Keratinocyte (primary cell): Measurements from ENCODE around the genes CTNNBIP1 and LZIC.

DNA sequence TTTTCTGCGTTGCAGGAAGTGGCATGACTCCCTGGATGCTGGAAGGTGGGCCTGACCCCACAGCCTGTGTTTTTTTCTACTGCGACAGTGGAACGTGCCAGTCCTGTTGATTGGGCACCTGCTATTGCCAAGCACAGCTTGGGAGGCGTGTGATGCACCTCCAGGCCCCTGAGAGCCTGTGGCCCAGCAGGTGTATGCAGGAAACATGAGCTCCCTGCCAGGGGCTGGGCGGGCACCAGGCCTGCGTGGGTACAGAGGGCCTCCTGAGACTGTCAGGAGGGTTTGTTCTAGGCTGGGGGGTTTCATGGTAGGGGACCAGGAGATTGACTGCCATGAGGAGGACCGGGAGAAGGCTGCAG, 16.0 kb downstream of the SPSB1 start:
CAGE:
- cytosol, long polyA minus RNA: no peak
- cytosol, long polyA plus RNA: no peak
- long polyA plus RNA: no peak
- nucleus, long polyA minus RNA: no peak
- nucleus, long polyA plus RNA: no peak

CAGE:
- cytosol, long polyA minus RNA: no peak
- cytosol, long polyA plus RNA: no peak
- long polyA plus RNA: no peak
- nucleus, long polyA minus RNA: no peak
- nucleus, long polyA plus RNA: no peak
These were observed 32.9 kb downstream of the SPSB1 start for GRCh38 chr1:9325433-9326079.

DNA sequence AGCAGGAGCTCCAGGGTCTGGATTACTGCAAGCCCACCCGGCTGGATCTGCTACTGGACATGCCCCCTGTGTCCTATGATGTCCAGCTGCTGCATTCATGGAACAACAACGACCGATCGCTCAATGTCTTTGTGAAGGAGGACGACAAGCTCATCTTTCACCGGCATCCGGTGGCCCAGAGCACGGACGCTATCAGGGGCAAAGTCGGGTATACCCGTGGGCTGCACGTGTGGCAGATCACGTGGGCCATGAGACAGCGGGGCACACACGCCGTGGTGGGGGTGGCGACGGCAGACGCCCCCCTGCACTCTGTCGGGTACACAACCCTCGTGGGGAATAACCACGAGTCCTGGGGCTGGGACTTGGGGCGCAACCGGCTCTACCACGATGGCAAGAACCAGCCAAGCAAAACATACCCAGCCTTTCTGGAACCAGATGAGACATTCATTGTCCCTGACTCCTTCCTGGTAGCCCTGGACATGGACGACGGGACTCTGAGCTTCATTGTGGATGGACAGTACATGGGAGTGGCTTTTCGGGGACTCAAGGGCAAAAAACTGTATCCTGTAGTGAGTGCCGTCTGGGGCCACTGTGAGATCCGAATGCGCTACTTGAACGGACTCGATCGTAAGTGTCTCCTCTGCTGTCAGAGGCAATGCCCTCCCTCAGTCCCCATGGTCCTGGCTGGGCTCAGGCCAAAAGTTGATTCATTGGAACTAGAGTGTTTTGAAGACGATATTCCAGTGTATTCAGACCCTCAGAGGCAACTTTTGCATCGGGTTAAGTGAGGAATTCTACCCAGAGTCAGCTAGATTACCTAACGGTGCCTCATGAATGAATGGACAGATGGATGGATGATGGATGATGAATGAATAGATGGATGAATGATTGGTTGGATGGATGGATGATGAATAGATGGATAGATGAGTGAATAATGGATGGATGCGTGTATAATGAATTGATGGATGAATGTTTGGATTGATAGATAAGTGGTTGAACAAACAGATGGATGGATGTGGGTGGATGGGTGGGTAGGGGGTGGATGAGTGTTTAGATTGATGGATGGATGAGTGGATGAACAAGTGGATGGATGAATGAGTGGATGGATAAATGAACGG, 63.6 kb downstream of the SPSB1 start:
CAGE:
- cytosol, long polyA minus RNA: no peak
- cytosol, long polyA plus RNA: no peak
- long polyA plus RNA: no peak
- nucleus, long polyA minus RNA: start-site peak on the plus strand centred at position 757 of the sequence, 45 bp wide, 6 reads; start-site peak on the plus strand centred at position 865 of the sequence, 69 bp wide, 9 reads
- nucleus, long polyA plus RNA: no peak

GRCh38 chr1:9376392-9377611, 84.1 kb downstream of the SPSB1 start:
CAGE:
- cytosol, long polyA minus RNA: no peak
- cytosol, long polyA plus RNA: no peak
- long polyA plus RNA: no peak
- nucleus, long polyA minus RNA: no peak
- nucleus, long polyA plus RNA: no peak

DNA sequence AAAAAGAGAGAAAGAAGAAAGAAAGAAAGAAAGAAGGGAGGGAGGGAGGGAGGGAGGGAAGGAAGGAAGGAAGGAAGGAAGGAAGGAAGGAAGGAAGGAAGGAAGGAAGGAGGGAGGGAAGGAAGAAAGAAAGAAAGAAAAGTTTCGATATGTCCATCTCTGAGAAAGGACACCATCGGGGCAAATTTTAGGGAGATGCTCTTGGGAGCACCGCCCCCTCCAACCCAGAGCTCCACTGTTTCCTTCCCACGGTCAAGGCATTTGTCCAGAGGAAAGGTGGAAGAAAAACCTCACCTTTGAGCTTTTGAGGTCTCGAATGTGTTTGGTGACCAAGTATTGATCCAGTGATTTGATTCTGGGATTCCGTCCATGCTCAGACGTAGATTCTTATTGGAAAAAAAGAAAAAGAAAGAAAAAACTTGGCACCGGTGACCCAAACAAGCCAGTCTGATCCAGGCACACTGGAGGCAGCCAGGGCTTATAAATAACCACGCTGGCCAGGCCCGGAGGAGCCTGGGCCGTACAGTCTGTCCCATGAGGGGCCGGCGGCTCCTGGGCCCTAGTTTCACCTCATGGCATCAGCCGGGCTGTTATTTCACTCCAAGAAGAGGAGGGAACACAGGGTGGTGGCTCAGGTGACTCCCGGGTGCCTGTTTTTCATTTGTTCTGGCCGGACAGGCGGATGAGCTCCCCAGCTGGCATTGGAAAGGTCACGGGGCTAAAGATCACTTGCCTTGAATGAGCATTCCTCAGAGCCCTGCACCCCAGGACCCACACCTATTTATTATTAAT, 36.1 kb upstream of the SLC25A33 start:
CAGE:
- cytosol, long polyA minus RNA: no peak
- cytosol, long polyA plus RNA: no peak
- long polyA plus RNA: no peak
- nucleus, long polyA minus RNA: no peak
- nucleus, long polyA plus RNA: no peak

DNA sequence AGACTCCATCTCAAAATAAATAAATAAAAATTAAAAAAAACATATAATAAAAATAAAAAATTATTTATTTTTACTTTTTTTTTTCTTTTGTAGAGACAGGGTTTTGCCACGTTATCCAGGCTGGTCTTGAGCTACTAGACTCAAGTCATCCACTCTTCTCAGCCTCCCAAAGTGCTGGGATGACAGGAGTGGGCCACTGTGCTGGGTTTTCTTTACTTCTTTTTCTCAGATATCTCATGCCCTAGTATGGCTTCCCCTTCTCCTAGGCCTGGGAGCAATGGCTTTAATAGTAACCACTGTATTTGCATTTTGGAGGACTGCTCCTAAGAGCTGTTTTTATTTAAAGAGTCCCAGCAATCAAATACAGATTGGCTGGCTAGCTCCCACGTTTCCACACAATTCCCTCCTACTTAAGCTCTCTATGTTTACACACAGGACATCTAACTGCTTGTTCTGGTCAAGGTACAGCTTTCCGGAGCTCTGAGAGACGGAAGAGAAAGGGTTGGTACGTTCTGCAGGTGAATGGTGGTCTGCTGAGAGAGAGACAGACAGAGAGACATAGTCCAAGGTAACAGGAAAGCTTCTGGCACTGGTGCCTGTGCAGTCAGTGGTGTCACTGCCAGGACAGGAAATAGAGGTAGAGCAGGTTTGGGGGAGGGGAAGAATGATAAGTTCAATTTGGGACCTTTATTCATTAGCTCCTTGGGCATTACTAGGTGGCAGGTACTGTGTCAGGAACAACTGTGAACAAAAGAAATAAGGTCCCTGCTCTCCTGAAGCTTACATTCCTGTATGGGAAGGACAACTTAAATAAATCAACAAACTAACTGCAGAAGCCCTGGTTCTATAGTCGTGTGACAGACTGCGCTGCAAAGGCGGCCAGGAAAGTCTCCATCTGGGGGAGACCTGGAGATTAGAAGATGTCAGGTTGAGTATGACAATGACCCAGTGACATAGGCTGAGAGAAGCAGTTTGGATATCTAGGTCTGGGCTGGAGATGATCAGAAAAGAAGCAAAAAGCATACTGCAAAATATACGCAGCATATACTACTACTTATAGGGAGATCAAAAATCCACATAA, 1.3 kb upstream of the SLC25A33 start:
CAGE:
- cytosol, long polyA minus RNA: no peak
- cytosol, long polyA plus RNA: no peak
- long polyA plus RNA: no peak
- nucleus, long polyA minus RNA: no peak
- nucleus, long polyA plus RNA: no peak

DNA sequence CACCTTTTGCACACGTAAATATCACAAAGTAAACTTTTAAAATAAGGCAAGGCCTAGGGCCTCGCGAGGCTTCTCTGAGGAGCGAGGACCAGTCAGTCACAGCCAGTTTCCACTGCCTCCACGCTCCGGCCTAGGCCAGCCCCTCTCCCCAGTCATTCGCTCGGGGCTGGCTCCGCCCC, 241 bp upstream of the SLC25A33 start:
CAGE:
- cytosol, long polyA minus RNA: no peak
- cytosol, long polyA plus RNA: no peak
- long polyA plus RNA: no peak
- nucleus, long polyA minus RNA: no peak
- nucleus, long polyA plus RNA: no peak

GRCh38 chr1:9822643-9823795, 746 bp downstream of the CLSTN1 start:
CAGE:
- cytosol, long polyA minus RNA: no peak
- cytosol, long polyA plus RNA: no peak
- long polyA plus RNA: no peak
- nucleus, long polyA minus RNA: no peak
- nucleus, long polyA plus RNA: no peak

DNA sequence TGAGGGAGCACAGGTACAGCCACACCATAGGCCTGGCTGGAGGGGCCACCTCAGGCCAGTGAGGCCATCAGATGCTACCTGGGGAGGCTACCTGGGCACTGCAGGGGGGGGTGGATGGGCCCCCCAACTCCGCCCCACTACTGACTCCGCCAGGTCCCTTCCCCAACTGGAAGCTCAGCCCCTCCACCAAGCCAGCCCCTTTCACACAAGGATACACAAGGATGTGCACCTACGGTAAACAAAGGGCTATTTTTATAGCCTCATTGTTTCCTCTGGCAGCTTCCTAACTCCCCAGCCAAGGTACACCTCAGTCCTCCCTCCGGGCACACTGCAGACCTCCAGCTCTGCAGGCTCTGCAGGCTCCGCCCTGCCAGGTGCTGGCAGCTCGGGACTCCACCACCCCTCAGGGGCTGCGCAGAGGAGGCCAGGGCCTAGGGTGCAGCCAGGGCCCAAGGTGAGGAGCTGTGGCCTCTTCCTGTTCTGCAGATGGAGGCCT, 19.7 kb upstream of the CLSTN1 start:
CAGE:
- cytosol, long polyA minus RNA: no peak
- cytosol, long polyA plus RNA: no peak
- long polyA plus RNA: no peak
- nucleus, long polyA minus RNA: no peak
- nucleus, long polyA plus RNA: no peak

GRCh38 chr1:9843884-9844494, 20.2 kb upstream of the CLSTN1 start:
CAGE:
- cytosol, long polyA minus RNA: no peak
- cytosol, long polyA plus RNA: no peak
- long polyA plus RNA: no peak
- nucleus, long polyA minus RNA: no peak
- nucleus, long polyA plus RNA: no peak

DNA sequence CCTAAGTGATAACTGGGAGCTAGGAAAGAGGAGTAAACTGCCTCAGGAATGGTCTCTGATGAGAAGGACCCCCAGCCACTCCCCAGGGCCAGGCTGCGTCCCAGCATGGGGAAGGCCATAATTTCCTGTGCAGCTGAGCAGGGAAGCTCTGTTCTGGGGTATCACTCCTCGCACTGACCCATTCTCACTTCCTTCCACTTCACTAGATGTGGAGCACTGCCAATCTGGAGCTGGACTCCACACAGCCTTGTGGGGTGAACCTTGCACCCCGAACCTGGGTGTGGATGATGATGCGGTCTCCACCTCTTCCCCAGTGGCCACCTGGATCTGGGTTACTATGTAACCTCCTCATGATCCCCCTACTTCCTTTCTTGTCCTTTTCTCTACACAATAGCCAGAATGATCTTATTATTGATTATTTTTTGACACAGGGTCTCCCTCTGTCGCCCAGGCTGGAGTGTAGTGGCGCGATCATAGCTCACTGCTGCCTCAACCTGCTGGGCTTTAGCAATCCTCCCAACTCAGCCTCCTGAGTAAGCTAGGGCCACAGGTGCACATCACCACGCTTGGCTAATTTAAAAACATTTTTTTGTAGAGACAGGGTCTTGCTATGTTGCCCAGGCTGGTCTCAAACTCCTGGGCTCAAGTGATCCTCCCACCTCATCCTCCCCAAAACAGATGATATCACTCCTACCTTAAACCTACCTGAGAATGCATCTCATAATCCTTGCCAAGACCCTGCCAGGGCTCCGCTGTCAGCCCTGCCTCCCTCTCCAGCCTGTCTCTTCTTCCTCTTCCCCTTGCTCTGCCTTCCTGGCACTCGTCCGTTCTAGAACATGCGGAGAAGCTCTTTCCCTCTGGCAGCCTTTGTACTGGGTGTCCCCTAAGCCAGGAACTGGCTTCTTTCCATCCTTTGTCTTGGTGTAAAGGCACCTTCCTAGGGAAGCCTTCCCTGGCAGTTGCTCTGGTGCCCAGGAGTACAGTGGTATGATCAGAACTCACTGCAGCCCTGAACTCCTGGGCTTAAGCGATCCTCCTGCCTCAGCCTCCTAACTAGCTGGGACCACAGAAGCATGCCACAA, 36.4 kb downstream of the CTNNBIP1 start:
CAGE:
- cytosol, long polyA minus RNA: no peak
- cytosol, long polyA plus RNA: no peak
- long polyA plus RNA: no peak
- nucleus, long polyA minus RNA: no peak
- nucleus, long polyA plus RNA: no peak

DNA sequence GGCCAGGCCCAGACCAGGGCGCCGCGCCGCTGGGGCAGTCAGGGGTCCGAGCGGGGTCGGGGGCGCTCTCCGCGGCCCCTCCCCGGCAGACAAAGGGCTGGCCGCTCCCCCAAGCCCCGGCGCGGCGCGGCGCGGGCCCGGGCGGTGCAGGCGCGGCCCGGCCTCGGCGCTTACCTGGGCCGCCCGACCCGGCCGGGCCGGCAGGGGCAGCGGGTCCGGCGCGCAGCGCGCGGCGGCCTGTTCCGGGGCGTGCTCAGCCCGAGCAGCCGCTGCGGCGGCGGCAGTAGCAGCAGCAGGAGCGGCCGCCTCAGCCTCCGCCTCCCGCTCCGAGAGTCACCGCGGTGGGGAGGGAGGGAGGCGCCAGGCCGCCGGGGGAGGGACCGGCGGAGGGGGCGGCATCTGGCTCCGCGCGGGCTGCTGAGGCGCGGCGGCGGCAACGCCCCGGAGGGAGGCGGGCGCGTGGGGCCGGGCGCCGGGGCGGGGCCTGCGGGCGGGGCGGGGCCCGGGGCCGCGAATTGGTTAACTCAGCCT, at the start of gene CTNNBIP1:
Gene CTNNBIP1, minus strand, starts transcription at position 349 of the 531 bp plus-strand sequence.
CAGE:
- cytosol, long polyA minus RNA: start-site peak on the minus strand centred at position 327 of the sequence, 23 bp wide, 28 reads
- cytosol, long polyA plus RNA: start-site peak on the minus strand centred at position 365 of the sequence, 93 bp wide, 277 and 14 reads in 2 replicates
- long polyA plus RNA: start-site peak on the minus strand centred at position 281 of the sequence, 109 bp wide, 348 and 130 reads in 2 replicates
- nucleus, long polyA minus RNA: start-site peak on the minus strand centred at position 317 of the sequence, 53 bp wide, 16 reads
- nucleus, long polyA plus RNA: no peak

CAGE:
- cytosol, long polyA minus RNA: no peak
- cytosol, long polyA plus RNA: no peak
- long polyA plus RNA: no peak
- nucleus, long polyA minus RNA: no peak
- nucleus, long polyA plus RNA: no peak
These were observed 13.8 kb downstream of the LZIC start for GRCh38 chr1:9929185-9929963.

DNA sequence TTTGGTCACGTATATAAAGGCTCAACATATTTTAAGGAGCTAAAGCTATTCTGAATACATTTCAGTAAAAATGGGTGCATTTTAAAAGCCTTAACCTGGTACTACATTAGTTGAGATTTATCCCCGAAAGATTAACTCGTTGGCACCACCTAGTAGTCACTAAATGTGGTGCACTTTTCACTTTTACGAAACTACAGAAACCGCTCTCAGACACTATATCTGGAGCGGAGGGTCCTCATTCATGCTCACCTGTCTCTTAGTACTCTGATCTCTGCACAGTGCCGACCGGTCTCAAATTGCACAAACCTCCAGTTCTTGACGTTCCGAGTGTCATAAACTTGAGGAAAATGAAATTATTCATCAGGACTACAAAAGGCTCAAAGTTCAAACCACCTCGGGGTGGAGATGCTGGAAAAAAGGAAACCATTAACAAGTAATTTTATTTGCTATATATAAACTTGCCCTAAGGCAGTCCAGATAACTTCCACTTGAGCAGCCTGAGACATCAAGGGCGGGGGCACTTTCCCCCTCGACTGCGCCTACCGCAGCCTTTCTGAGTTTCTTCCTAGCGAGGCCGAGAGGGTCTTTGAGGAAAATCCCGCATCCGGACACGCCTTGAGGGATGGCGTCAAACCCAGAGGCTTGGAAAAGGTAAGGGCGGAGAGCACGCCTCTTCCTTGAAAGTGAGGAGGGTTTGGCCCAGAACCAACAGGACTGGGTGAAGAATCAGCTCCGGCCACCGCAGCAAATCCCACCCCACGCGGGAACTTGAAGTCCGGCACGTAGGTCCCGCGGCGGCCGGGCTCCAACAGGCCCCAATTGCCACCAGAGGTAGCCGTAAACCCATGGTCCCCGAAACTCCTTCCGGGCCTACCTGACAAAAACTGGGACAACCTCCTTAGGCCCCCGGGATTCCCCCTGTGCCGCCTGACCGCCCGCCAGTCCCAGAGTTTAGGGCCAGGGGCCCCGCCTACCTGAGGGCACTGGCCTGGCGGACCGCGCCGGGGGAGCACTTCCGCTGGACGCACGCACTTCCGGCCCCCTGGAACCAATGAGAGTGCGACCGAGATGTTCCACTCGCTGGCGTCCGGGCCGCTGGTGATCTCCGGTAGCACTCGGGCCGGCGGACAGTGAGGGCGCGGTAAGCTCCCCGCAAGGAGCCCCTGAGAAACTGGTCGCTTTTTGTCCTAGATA, at the start of gene LZIC:
Gene LZIC, minus strand, starts transcription at position 1,017 of the 1,194 bp plus-strand sequence.
CAGE:
- cytosol, long polyA minus RNA: start-site peak on the minus strand centred at position 572 of the sequence, 34 bp wide, 20 reads; start-site peak on the plus strand centred at position 1,108 of the sequence, 15 bp wide, 15 reads
- cytosol, long polyA plus RNA: no peak
- long polyA plus RNA: start-site peak on the minus strand centred at position 606 of the sequence, 104 bp wide, 51 and 79 reads in 2 replicates; start-site peak on the minus strand centred at position 906 of the sequence, 40 bp wide, 17 and 109 reads in 2 replicates; start-site peak on the minus strand centred at position 1,004 of the sequence, 45 bp wide, 122 and 194 reads in 2 replicates; start-site peak on the plus strand centred at position 1,083 of the sequence, 59 bp wide, 271 and 521 reads in 2 replicates
- nucleus, long polyA minus RNA: start-site peak on the minus strand centred at position 640 of the sequence, 154 bp wide, 29 reads; start-site peak on the minus strand centred at position 901 of the sequence, 70 bp wide, 14 reads
- nucleus, long polyA plus RNA: no peak

CAGE:
- cytosol, long polyA minus RNA: no peak
- cytosol, long polyA plus RNA: no peak
- long polyA plus RNA: no peak
- nucleus, long polyA minus RNA: no peak
- nucleus, long polyA plus RNA: no peak
These were observed 329 bp upstream of the UBE4B start for GRCh38 chr1:10032385-10032873.

GRCh38 chr1:10059190-10059944, 26.6 kb downstream of the UBE4B start:
CAGE:
- cytosol, long polyA minus RNA: no peak
- cytosol, long polyA plus RNA: no peak
- long polyA plus RNA: no peak
- nucleus, long polyA minus RNA: no peak
- nucleus, long polyA plus RNA: no peak

CAGE:
- cytosol, long polyA minus RNA: no peak
- cytosol, long polyA plus RNA: no peak
- long polyA plus RNA: no peak
- nucleus, long polyA minus RNA: no peak
- nucleus, long polyA plus RNA: no peak
These were observed 75.6 kb downstream of the UBE4B start for GRCh38 chr1:10108358-10108843.

CAGE:
- cytosol, long polyA minus RNA: no peak
- cytosol, long polyA plus RNA: no peak
- long polyA plus RNA: no peak
- nucleus, long polyA minus RNA: no peak
- nucleus, long polyA plus RNA: no peak
These were observed 20.0 kb upstream of the PGD start for GRCh38 chr1:10378461-10379652.

CAGE:
- cytosol, long polyA minus RNA: no peak
- cytosol, long polyA plus RNA: no peak
- long polyA plus RNA: no peak
- nucleus, long polyA minus RNA: no peak
- nucleus, long polyA plus RNA: no peak
These were observed 50.4 kb downstream of the PEX14 start for GRCh38 chr1:10524796-10525823.

DNA sequence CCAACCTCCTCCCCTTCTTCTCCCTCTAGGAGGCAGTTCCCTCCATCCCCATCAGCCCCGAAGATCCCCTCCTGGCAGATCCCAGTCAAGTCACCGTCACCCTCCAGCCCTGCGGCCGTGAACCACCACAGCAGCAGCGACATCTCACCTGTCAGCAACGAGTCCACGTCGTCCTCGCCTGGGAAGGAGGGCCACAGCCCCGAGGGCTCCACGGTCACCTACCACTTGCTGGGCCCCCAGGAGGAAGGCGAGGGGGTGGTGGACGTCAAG, 154.7 kb downstream of the PEX14 start:
CAGE:
- cytosol, long polyA minus RNA: no peak
- cytosol, long polyA plus RNA: no peak
- long polyA plus RNA: no peak
- nucleus, long polyA minus RNA: no peak
- nucleus, long polyA plus RNA: no peak